H7 (cell line): ENCODE results near the gene OR1J4.

GRCh38 chr9:122518916-122519229 lies at the start of gene OR1J4:
OR1J4 (plus strand) TSS chr9:122519141.
- RAMPAGE, long total RNA: no peak

DNA sequence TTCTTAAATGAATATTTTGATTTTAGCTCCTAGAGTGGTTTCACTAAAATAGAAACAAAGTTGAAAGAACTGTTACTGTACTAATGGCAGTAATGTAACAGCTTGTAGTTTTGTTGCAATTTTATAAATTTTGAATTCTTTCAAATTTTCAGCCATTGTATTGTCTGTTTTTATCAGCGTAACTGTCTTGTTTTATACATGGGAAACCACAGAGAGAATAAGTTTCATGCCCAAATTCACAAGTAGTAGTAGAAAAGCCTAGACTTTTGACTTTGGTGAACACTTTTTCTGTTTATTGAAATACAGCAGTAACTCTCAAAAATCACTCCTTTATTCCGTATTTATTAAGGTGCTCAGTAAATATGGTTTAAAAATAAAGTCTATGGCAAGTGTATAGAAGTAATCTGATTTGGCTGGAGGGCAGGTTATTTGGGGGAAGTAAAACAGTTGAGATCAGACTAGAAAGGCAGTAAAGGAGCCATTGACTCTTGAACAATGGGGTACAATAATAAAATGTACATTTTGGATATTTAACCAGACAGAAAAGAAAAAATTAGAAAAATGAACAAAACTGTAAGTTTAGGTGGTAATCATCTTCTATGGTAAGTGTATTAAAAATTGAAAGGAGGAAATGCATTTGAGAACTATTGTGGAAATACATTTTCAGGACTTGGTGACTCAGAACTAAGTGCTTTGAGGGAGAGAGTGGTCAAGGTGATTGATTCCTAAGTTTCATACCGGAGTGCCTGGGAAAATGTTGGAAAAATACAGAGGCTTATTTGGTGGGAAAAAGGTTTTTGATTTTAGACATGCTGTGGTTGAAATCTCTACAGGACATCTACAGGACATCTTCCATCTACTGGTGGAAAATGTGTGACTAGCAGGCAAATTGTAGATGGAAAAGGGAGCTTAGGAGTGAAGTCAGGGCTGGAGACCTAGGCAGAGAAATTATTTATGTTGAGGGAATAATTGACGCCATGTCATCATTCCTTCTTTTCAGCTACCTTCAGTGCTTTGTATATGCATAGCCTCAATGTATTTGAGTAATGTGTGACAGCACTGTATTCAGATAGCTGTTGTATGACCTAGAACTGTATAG lies 2.2 kb upstream of the GPR21 start:
- RAMPAGE, long total RNA: no peak

- RAMPAGE, long total RNA: no peak
These were observed 384 bp downstream of the GPR21 start for GRCh38 chr9:123033907-123034195.

DNA sequence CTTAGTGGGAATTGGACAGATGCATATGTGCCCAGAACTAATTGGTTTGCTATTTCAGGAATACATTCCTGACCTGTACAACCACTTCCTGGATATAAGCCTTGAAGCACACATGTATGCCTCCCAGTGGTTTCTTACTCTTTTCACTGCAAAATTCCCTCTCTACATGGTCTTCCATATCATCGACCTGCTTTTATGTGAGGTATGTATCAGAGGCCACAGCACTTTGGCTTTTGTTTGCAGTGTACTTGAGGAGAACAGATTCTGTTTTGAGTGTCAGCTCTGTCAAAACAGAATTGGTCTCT lies 40.7 kb downstream of the GPR21 start:
- RAMPAGE, long total RNA: no peak

DNA sequence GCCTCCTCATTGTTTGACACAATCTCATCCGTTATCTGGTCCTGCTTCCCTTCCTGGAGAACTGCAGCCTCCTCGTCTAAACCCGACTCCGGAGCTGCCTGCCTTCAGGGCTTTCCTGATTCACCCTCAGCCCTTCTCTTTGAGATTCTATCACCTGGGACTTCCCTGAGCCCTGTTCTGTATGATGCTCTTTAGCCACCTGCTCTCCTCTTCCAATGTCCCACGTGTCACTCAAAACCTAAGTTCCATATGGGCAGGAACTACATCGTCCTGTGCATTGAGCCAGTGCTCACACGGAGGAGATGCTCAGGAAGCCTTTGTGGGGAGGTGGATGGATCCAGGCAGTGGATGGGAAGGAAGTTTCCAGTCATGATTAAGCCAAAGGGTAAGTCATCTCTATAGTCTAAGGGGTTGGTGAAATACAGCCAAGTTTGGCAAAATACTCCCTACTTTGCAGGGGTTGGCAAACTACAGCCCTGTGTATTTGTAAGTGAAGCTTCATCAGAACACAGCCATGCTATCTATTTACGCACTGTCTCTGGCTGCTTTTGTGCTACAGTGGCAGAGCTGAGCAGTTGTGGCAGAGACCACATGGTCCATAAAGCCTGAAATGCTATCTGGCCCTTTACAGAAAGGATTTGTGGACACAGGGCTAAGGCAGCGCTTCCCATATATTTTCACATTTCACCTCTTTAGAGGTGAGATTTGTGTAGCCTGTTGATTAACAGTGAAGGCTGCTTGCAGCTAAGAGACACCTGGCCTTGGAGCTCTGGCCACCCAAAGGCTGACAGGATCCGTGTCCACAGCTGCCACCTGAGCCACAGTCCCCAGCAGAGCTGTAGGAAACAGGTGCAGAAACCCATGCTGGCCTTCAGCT lies 80.1 kb downstream of the GPR21 start:
- RAMPAGE, long total RNA: no peak

GRCh38 chr9:123326461-123327058 lies 29.4 kb upstream of the CRB2 start:
- RAMPAGE, long total RNA: no peak

DNA sequence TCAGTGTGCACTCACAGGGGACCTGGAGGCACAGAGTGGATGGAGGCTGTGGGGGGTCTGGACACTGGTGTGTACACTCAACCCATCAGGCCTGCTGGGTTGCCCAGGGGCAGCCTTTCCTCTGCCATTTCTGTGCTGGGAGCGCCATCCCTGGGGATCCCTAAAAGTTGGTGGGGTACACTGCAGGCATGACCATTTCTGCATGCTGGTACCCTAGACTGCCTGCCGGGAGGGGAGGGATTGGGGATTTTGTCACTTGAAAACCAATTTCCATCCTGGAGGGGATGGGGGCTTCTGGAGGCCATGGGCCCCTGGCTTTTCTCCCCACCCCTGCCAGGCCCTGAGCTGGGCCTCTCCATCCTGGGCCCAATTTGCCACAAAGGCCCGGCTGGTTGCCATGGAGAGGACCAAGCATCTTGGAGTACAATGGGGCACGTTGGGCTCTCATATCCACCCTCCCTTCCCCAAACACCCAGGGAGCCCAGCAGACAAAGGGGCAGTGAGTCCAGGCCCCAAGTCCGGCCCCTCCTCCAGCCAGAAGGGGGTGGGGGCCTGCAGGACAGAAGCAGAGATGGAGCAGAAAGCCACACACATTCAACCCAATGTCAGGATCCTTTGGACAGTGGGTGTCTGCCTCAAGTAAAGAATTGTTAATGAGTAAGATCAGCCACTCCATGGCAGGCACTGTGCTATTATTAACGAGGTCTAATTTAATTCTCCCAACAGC lies 2.1 kb downstream of the CRB2 start:
- RAMPAGE, long total RNA: no peak

DNA sequence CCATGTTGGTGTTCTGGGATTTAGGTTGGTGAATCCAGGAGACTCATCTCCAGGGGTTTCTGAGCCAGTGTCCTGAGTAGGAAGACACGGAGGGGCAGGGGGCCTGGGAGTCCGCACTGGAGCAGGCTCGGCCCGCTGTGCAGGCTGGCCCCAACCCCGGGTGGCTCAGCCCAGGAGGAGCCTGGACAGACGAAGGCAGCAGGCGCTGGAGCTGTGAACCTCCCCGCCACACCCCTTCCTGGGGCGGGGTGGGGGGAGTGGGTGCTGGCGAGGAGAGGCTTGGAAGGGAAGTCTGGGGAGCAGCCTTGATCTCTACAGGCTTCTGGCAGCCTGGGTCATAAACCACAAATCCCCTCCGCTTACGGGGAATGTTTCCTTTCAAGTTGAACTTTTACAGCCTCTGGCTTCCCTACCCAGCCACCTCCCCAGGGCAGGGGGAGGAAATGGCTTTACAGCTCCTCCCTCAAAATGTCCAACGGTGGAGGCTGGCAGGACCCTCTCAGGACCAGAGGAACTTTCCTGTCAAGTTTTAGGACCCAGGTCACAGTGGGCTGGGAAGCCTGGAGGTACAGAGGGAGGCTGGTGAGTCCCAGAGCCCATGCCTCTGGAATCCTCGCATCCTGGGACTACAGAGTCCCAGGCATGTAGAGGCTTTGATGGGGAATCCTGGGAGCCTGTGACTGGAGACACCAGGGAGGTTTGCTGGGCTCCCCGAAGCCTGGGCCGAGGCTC lies 19.8 kb downstream of the CRB2 start:
- RAMPAGE, long total RNA: no peak

DNA sequence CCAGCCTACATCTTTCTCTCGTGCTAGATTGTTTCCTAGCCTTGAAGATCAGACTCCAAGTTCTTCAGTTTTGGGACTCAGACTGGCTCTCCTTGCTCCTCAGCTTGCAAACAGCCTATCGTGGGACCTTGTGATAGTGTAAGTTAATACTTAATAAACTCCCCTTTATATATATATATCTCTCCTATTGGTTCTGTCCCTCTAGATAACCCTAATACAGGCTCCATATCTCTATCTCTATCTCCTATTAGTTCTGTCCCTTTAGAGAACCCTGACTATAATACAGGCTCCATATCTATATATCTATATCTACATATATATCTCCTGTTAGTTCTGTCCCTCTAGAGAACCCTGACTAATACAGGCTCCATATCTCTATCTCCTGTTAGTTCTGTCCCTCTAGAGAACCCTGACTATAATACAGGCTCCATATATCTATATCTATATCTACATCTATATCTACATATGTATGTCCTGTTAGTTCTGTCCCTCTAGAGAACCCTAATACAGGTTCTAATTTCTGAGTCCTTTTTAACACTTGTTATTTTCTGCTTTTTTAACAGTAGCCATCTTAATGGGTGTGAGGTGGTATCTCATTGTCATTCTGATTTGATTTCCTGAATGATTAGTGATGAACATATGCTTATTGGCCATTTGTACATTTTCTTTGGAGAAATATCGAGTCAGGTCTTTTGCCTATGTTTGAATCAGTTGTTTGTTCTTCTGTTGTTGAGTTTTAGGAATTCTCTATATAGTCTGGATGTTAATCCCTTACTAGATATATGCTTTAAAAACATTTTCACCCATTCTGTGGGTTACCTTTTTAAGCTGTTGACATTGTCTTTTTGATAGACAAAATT lies 146.0 kb downstream of the CRB2 start:
- RAMPAGE, long total RNA: no peak

DNA sequence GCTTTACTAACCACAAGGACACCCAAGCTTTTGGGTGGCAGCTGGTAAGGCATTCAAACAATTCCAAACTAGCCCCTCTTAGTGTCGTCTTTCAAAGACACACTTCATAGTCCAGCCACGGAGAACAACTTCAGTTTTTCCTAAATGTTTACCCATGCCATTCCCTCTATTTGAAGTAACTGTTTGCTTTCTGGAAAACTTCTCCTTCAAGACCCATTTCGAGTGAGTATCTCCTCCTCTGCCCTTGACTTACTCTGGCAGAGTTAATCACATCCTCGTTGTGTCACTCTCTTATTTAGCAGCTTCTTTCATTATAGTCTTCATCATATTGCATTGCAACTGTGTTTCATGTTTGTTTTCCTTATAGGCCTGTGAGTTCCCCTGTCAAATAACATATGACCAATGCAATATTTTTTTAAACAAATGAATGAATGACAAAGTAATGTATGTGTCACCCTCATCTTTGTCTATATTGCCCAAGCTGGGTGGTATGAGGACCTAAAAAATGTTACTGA lies 172.8 kb downstream of the CRB2 start:
- RAMPAGE, long total RNA: no peak

GRCh38 chr9:123555206-123555875 lies 199.3 kb downstream of the CRB2 start:
- RAMPAGE, long total RNA: no peak

DNA sequence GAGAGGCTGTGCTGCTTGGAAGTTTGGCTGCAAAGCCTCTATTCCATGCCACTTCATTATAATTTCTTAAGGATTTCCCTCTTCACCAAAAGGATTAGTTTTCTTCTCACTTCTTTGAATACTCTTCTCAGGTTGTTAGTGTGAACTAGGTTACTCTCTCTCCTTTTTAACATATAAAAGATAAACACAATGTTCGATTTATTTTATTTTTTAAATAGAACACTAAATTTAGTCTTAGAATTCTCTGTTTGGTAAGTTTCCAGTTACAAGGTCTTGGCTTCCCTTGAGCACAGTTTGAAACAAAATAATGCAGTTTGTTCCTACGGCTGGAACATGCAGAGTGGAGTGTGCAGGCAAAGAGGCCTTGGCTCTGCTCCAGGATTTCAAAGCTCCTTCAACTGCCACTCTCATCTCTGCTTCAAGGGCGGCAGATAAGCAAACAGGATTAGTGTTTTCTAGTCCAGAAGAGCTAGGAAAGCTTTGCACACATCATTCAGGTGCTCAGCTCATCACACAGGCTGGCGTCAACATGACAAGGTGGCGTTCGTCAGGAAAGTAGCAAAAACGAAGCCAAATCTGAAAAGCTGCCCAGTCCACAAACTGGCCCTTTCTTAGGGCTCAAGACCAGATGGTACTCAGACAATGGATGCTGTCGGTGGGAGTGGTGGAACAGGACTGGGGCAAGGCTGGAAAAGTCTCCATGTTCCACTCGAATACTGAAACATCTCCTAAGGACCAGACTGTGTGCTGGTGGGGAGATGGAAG lies 286.6 kb downstream of the CRB2 start:
- RAMPAGE, long total RNA: no peak

DNA sequence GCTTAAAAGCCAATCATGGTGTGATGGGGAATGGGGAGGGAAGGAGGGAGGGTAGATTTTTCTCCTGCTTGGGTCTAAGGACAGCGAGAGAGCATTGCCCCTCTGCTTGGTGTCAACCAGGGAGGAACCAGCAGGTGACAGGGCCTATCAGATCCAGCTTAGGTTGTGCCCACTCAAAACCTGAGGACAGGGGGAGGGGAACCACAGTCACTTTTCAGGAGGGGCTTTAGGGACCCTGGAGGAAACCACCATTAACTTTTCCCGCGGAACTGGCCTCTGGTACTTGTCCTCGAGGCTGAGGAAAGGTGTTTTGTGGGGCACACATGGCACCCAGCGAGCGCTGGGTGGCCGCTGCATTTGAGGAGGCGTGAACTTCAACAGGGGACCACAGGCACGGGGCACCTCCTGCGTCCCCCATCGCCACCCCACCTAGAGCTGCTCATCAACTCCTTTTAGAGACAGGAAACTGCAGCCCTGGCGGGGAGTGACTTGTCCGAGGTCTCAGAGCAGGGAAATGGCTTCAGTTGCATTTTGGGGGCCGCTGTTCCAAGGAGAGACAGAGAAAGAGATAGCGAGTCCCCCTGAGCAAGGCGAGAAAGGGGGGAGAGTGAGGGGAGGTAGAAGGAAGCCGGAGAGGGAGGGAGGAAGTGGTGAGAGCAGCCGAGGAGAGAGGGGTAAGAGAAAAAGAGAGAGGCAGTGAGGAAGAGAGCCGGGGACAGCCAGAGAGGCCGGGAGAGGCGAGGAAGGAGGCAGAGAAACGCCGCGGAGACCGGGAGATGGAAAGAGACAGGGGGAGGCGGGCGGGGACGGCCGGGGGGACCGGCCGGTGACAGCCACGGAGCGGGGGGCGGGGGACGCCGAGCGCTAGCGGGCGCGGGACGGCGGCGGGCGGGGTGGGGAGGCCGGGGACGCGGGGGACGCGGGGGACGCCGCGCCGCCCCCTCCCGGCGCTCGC lies 12.6 kb upstream of the LHX2 start:
- RAMPAGE, long total RNA: no peak

DNA sequence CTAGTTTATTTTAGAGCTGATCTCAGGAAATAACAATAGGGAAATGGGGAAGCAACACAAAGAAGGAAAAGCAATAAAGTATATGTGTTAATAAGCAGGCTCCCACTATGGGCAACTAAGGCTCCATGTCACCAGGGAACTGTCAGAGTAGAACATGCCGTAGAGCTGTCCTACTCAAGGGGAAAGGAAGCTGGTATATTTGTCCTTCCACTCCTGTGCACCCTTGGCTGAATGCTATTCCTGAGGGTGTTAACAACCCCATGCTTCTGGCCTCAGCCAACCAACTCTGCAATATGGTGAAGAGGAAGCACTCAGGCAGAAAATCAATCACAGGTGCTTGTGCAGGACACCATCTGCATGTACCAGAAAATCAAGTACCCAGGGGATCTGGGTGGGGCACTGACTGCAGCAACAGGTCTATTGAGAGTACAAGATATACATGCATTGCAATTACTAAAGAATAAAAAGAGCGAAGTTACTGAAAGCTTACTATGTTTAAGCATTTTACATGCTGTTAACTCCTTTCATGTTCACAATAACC lies 51.4 kb upstream of the NEK6 start:
- RAMPAGE, long total RNA: no peak

DNA sequence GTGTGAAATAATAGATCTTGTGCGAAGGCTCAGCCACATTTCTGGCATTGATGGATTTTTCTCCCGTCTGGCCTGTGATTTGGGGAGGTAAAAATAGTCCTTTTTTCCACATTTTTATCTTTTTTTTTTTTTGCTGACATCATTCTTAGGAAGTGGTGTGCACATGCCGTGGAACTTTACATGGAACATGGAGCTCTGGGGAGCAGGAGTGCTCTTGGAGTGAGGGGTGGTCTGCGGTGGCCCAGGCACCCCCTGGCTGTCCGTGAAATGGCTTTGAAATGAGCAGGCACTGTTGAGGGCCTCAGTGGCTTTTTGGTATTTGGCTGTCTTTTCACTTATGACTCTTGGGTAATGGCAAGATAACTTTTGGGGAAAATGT lies 4.1 kb downstream of the NEK6 start:
- RAMPAGE, long total RNA: no peak

GRCh38 chr9:124371736-124372547 lies 43.3 kb downstream of the PSMB7 start:
- RAMPAGE, long total RNA: no peak

DNA sequence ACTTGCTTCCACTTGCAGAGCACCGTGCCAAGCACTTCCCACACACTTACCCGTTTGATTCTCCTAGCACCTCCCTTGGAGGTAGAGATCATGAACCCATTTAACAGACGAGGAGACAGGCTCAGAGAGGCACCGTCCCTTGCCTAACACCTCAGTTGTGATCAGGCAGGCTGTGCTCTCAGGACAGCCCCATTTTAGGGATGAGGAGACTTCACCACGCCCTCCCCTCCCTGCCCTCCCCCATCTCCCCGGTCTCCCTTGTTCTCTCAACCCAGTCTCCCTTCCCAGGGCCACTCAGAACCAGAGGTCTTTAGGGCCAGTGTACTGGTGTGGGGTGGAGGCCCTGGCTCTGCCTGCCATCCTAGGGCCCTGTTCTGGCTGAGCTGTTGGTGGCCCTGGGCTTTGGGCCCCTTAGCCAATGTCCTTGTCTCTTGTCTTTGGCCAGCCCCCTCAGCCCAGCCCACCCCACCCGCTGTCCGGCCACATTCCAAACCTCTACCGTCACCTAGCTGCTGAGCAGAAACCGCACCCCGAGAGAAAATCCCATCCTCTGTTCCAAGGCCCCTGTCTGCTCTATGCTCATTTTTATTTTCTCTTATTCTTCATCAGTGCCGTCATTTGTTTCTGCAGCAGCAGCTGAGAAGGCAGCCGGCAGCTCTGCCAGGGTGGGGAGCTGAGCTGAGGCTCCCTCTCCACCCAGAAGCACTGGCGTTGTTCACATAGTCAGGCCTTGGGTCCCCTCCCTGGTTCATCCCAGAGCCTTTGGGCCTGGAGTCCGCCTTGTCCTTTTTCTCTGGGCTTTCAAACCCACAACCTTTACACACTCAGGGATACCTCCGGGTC lies 33.9 kb downstream of the OLFML2A start:
- RAMPAGE, long total RNA: no peak

DNA sequence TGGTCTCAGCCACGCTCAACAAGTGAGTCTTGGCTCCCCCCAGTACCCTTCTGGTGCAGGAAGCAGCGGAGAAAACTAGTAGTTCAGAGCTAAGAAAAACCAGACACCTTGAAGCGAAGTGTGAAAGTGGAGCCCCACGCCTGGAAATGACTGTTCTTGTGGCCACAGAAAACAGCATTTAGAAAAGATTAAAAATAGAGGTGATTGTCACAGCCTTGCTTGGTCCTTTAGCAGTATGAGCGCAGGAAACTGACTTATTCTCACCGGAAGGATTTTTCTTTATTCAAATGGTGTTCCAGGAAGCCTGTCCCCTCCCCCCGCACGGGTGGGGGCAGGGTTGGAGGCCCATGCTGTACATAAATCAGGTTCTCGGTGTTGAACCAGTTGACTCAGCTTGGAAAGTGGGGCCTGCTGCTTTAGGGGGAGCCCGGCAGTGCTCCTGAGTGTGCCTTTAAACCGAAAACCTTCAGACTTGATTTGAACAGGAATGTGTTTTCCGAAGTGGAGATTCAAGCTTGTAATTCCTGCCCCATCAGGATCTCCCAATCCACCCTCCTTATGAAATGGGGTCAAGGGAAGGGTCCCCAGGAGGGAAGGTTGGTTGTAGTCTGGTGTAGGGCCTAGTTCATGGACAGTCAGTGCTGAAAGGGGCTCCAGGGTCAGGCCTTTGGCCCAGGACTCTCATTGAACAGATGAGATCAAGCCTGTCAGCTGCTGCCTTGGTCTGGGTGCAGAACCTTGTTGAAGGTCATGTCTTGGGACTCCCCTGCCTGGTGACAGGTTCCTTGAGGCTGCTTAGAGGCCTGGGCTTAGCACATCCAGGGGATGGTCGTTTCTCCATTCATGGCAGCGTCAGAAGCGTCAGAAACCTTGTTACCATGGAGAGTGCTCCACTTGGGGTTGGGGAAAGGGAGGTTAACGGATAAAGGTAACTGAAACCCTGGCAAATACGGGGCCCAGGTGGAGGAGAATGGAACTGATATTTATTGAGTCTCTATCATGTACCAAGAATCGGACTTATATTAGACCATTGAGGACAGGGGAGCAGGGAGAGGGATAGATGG lies 8.5 kb downstream of the ARPC5L start:
- RAMPAGE, long total RNA: no peak

DNA sequence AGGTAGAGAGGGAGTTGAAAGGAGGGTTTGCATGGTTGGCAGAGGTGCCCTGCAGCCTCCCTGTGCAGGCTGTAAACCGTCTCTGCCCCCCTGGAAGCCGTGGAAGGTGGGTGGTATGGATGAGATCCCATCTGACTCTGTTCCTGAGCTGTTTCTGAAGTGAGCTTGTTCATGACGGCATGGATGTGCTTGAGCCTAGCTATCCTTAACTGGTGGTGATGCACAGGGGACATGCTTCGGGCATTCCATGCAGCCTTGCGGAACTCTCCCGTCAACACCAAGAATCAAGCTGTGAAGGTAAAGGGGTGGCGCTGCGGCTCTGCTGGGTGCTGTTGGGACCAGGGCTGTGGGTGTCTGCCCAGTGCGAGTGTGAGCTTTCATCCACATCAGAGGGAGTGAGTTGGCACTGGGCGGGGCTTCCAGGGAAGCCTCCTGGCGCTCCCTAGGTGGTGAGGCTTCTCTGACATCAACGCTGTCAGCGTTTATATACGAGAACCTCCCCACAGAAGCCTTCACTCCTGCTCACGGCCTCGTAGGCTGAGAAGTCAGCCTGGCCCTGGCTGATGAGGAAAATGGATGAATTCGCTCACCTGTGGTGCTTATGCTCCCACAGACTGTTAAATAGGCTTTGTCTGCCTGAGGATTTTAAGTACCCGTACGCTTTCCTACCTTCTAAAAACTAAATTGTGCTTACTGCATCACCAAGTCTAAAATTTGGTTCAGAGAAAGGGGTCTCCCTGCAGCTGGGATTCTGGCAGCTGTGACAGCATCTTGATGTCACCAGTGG lies 11.7 kb downstream of the ARPC5L start:
- RAMPAGE, long total RNA: no peak

GRCh38 chr9:125288515-125289170 lies 27.0 kb downstream of the GAPVD1 start:
- RAMPAGE, long total RNA: no peak